ENCODE measurements around a stretch of chr10.

DNA sequence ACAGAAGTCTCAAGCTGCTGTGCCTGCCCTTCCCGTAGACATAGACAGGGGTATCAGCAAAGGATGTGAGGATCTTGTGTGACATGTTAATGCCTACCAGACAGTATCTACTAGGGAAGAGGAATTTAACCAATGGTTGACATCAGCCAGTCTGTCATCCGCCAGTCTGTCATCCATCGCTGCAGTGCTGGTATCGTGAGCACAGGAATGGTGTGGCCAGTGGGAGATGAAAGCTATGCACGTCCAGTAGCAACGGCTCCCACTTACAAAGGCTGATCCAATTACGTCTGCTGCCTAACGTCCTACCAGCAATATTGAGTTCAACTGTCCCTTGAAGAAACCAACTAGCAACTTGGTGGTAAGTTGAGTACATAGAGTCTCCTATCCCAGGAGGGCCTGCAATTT is 50.9 kb downstream of the KIF5B start:
- PRO-cap, result no peak

DNA sequence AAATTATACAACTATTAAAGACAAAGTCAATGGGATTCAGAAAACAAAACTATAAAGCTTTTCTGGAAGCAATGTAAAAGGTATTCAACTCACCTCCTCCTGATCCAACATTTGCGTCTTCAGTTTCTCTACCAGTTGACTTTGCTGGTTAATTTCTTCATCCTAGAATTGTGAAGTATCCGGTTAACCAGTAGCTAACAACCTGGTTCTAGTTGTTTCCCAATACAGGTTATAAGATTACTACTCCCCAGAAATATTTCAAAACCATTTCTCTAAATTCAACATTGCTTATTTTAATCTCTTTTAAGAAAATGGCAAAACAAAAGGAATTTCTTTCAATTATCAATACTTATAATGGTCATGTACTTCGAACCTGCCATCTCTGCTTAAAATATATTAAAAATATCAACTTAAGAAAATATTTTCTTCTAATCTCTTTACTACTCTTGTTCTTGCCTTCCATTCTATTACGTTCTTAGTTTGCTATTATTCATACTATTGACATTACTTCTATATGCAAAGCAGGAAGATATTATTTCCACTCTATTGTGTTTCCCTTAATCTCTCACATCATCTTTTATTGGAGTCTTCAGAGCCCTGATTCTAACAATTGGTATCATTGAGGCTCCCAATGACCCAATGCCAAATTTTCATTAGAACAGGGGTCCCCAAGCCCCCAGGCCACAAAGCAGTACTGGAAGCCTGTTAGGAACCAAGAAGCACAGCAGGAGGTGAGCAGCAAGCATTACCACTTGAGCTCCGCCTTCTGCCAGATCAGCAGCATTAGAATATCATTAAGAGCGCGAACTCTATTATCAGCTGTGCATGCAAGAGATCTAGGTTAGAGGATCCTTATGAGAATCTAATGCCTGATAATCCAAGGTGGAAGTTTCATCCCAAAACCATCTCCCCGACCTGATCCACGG is 23.3 kb downstream of the KIF5B start:
- PRO-cap, result no peak

- PRO-cap, result no peak
These were observed 16.5 kb downstream of the KIF5B start for GRCh38 chr10:32039629-32040184.

DNA sequence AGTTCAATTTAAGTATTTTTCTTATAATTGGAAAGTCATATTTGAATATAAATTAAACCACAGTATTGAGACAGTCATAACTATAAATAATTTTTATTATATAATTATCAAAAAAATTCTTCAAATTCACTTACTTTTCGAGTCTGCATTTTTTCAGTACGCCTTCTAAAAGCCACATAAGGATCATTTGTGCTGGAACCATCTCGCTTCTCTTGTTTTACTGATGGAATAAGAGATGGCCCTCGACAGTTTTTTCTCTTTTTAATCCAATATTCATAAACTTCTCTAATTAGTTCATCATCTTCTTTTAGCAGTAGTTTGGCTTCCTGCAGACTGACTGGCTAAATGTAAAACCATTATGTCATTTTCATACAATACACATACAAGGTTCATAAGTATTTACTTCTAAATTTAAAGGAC is 54.1 kb downstream of the EPC1 start:
- PRO-cap, result no peak

- PRO-cap, result no peak
These were observed 28.4 kb downstream of the EPC1 start for GRCh38 chr10:32318273-32319323.

DNA sequence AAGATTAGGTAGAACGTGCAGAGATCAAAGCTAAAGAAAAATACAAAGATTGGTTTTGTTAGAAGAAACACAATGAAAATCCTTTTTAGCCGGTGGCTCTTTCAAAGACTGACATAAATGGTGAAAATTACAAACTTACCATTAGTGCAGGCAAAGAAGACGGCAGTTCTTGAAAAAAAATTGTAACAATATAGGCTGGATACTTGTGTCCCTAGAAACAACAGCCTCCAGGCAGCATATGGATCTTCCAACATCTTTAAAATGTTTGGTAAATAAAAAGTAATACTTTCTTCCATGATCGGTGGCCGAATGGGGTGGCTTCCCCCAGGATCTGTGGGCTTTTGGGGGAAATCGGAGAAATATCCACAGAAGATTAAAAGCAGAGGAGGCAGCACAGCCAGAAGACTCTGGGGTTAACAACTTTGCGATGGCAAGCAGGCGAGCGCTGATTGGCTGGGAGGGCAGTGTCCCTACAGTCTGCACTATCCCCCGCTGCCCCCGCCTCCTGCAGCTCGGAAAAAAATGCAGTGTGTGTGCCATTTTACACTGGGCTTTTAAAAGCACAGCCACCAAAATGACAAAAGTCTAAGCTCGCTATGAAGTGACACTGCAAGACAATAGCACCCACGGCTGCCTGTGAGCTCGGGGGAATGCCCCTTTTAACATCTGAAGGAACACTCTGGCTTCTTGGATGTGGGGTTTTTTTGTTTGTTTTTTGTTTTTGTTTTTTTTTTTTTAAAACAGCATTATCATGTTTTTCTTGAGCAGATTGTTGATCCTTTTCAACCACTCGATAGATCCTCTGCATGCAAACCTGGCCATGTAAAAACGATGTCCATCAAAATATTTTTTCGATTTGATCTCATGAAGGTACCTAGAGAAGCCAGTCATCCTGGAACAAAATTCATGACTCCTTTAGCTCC is 31.7 kb upstream of the EPC1 start:
- PRO-cap, result bidirectional peak, plus-strand start at position 539 of the sequence, minus-strand start at position 375 of the sequence

DNA sequence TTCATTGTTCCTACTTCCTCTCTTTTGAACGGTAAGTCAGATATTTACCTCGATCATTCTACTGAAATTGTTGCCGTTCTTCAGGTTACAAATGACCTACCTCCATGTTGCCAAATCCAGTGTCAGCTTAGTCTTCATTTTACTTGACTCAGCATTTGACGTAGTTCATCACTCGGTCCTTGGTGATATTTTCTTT is 1.1 kb downstream of the CCDC7 start:
- PRO-cap, result no peak

DNA sequence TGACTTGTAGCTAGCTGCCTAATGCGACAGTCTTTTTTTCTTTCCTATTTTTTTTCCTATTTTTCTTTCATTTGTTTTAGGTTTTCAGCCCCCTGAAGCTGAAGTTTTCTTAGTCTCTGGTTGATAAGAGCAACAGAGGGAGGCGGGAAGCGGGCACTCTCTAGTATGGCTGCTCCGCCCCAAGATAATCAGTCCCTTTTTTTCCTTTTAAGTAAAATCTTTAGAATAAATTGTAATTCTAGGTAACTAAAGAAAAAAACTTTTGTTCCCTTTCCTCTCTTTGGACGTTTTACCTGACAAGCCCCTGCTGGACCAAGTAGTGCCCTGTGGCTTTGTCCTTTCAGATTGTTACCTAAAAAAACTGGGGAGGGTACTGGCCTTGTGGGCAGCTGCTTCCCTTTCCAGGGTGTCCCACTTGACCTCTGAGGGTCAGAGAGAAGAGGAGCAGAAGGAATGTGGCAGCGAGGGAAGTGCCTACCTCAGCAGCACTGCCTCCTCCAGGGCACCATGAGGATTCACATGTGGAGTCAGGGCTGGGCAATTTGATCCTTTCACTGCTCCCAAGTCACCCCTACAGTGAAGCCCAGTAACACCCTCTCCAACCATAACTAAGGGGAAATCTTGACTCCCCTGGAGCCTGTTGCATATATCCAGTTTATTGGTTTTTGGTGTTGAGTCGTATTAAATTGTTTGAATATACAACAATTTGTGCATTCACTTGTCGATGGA is 64.7 kb downstream of the ITGB1 start:
- PRO-cap, result no peak

- PRO-cap, result no peak
These were observed 38.1 kb downstream of the ITGB1 start for GRCh38 chr10:32919692-32920502.

DNA sequence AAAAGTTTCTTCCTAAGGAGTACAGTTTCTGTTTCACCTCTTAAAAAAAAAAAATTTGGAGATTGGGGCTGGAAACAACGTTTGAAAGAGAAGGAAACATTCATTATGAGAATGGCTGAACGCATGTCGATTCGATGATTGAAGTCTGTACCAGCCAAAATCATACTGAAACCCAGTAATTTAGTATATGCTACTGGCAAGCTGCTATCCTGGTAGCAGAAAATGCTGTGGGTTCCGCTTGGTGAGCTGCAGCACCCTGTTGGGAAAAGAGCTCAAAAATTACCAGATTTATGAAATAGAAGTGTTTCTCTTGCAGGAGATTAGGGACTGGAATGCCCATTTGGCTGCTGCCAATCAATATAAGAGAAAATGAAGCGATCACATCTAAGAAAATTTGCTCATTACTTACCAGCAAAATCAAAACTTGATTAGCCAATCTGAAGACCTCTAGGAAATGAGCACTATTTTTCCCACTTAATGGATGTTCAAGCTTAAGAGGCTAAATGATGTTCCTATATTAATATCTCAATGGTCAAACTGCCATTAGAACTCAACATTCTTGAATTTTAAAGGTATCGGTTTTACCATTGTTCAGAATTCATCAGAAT is 1.1 kb upstream of the ITGB1 start:
- PRO-cap, result no peak

DNA sequence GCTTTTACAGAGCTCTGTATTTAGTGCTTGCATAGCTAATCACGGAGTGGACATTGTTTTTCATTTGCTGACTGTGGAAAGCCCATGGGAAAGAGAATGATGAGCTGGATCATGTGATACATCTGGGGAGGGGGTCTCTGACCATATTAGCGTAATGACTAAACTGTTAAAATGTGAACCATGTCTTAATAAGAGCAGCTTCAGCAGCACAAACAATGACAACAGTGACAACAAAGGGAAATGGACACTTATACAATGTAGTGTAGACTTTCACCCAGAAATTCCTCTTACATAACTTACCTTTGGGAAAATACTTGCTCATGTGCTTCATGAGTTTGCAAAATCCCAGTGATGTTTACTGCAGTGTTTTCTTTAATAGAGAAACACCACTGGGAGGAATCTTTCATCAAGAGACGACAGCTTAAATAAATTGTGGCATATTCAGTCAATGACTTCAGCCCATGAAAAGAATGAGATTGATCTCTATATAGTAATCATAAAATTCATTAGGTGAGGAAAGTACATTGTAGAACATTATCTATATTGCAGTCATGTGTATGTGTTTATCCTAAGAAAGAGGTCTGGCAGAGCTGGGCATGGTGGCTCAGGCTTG is 44.1 kb upstream of the ITGB1 start:
- PRO-cap, result bidirectional peak, plus-strand start at position 389 of the sequence, minus-strand start at position 223 of the sequence

- PRO-cap, result no peak
These were observed 157.6 kb upstream of the ITGB1 start for GRCh38 chr10:33115614-33116120.

DNA sequence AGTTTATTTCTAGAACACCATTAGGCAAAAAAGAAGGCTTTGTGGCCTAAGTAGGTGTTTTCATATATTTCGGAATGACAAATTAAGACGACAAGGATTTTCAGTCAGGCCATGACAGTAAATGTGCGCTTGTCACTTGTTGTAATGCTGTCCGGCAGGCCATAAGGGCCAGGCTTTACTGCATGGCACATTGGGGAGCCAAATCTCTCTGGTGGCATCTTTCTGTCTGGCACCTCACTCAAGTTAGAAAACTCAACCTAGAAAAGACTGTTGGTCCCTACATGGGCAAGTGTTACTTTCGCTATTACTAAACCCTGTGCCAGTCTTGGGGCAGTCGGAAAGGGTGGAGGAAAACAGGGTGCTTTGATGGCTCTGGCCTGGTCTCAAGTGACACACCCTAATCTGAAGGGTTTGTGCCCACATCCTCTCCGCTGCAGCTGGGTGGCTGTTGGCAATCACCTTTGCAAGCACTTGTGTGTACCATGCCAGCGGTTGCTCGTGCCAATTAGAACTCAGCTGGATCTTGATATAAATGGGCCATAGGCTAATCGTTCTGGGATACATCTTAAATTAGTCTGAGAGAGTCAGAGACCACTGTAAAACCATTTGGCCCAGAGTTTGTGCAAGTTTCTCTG is 159.7 kb upstream of the ITGB1 start:
- PRO-cap, result no peak

GRCh38 chr10:33138687-33139945 is 181.1 kb upstream of the ITGB1 start:
- PRO-cap, result no peak

DNA sequence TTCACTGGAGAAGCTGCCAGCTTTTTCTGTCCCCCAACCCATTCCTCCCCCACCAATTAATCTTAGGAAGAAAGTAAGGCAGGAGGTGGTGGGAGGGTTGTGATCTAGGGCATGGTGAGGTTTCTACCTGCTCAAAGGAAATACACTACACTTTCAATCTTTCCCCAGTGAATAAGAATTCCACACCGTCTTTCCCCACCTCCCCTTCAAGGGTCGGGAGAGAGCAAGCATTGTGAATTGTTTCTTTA is 143.3 kb downstream of the NRP1 start:
- PRO-cap, result no peak

DNA sequence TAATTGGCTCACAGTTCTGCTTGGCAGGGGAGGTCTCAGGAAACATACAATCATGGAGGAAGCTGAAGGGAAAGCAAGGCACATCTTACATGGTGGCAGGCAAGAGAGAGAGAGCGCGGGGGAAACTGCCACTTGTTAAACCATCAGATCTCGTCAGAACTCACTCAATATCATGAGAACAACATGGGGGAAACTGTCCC is 344.2 kb upstream of the NRP1 start:
- PRO-cap, result no peak

DNA sequence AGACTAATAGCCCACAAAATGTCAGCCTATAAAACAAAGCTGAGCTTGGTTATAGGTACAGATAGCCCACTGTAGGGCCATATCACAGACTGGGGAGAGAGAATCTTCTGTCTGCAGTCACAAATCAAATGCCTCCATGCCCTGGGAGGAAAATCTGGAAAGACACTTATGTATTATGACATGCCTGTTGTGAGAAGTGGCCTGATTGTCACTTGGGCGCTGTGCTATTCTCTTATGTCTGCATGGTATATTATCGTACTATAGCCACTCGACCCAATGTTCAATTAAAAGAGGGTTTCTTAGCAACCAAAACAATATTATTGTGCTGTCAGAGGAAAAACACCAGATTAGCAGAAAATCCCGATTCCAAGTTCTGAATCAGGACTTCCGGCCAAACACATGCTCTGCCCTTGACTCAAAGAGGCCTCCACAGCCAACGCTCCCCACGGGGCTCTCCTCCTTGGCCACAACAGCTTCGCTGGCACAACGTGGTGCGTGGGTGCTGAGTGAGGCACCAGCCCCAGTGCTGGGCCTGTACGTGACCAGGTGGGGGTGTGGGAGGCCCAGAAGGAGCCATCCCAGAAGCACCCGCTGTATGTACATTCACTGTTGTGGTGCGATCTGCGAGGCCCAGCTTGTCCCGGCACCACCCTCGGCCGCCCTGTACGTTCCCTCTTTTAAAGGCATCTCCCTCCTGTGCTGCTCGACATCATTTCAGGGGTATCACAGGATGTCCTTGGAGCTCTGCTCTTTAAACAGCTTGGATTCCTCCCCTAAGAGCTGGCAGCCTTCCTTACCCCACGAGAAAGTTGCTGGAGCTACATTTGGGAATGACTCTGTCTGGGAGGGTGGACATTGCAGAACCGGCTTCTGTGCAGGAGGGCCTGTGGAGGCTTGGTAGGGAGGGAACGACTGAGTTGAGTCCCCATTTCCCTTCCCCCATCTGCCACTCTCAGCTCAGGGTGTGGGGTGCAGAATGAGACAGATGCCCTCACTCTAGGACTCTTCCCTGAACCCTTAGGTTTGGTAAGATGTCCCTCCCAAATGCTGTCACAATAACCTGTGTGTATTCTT is 736.2 kb downstream of the PARD3 start:
- PRO-cap, result no peak

GRCh38 chr10:34200596-34201069 is 614.5 kb downstream of the PARD3 start:
- PRO-cap, result no peak

GRCh38 chr10:34515509-34515974 is 299.6 kb downstream of the PARD3 start:
- PRO-cap, result no peak

GRCh38 chr10:34750813-34751326 is 64.2 kb downstream of the PARD3 start:
- PRO-cap, result no peak

Measured in left lobe of liver (tissue), 1 donor.